ENCODE data around the genes NDE1 and NOMO3.

DNA sequence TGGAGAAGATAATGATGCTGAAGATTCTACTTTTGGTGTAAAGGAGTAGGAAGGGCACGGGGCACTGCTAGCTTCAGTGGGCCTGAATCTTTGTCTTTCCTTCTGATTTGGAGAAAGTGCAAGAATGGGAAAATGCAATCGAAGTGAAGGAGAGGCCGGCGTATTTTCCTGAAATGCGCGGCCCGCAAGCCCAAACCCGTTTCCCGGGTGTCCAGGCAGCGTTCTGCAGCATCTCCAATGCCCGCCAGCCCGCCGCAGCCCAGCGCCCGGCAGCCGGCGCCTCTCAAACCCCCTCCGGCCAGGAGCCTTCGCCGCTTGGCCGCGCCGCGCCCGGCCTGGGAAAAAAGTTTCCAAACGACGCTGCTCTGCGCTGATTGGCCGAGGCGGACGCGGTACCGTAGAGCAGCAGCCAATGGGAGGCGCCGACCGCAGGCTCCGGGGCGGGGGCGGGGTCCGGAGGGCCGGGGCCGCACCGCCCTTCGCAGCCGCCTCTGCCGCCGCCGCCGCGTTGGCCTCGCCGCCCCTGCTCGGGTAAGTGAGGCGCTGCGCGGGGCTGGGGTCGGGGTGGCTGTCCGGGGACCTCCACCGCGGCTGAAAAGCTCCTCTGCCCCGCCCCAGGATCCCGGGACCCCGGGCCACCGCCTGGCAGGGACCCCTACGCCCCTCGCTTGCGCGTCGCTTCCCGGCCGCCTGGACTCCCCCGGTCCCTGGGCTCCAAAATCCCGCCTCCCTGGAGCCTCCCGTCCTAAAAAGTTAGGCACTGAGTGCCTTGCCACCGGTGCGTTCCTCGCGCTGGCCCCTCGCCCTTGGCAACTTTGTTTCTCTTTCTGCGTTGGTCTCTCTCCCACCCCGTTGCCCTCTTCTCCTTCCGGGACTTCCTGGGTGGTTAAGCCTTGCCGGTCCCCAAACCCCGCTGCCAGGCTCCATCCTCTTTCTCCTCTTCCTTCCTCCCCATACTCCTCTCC is at the start of gene NDE1:
Gene NDE1, plus strand, starts transcription at position 482 of the 965 bp plus-strand sequence.
- PRO-cap: bidirectional peak, plus-strand start at position 538 of the sequence, minus-strand start at position 296 of the sequence; unidirectional peak, minus-strand start at position 709 of the sequence; unidirectional peak, minus-strand start at position 808 of the sequence

DNA sequence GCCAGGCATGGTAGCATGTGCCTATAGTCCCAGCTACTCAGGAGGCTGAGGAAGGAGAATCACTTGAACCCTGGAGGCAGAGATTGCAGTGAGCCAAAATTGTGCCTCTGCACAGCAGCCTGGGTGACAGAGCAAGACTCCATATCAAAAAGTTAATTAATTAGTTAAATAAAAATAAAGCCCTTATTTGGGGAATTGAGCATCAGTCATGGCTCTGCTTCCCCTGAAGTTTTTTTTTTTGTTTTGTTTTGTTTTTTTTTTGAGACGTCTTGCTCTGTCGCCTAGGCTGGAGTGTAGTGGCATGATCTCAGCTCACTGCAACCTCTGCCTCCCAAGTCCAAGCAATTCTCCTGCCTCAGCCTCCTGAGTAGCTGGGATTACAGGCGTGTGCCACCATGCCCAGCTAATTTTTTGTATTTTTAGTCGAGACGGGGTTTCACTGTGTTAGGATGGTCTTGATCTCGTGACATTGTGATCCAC is 47.6 kb downstream of the NDE1 start:
- PRO-cap: no peak

GRCh38 chr16:15747526-15747925 is 97.5 kb downstream of the NDE1 start:
- PRO-cap: no peak

GRCh38 chr16:15775966-15776671 is 80.7 kb downstream of the MYH11 start:
- PRO-cap: no peak

DNA sequence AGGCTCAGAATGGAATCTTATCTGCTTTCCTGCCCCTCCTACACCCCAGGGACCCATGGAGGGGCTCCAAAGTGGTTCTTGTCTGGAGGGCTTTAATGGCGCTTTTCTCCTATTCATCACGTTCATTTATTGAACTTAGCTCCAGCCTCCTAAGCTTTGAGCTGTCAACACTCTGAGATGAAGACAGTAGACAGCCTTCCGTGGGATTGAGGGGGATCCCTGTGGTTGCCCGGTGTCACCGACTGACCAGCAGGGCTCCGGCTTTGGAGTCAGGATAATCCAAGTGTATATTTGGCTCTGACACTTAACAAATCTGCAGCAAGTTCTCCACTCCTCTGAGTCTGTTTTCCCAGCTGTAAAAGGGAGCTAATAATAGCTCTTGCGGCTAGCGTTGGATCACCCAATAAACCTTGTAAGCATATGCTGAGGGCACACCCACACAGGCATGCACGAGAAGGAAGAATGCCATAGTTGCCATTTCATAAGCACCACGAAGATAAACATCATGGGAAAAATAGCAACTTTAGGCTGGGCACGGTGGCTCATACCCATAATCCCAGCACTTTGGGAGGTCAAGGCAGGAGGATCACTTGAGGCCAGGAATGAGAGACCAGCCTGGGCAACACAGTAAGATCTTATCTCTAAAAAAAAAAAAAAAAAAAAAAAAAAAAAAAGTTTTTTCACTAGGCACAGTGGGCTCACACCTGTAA is 44.8 kb downstream of the MYH11 start:
- PRO-cap: no peak

DNA sequence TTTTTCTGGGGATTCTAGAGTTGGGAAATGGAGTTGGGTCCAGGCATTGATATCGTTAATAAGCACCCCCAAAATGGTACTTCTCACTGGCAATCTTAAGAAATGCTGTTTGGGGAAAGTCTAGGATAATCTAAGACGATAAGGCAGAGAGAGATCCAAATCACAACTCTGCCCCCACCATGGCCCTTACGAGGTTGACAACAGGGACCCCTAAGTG is 282 bp downstream of the MYH11 start:
- PRO-cap: no peak

DNA sequence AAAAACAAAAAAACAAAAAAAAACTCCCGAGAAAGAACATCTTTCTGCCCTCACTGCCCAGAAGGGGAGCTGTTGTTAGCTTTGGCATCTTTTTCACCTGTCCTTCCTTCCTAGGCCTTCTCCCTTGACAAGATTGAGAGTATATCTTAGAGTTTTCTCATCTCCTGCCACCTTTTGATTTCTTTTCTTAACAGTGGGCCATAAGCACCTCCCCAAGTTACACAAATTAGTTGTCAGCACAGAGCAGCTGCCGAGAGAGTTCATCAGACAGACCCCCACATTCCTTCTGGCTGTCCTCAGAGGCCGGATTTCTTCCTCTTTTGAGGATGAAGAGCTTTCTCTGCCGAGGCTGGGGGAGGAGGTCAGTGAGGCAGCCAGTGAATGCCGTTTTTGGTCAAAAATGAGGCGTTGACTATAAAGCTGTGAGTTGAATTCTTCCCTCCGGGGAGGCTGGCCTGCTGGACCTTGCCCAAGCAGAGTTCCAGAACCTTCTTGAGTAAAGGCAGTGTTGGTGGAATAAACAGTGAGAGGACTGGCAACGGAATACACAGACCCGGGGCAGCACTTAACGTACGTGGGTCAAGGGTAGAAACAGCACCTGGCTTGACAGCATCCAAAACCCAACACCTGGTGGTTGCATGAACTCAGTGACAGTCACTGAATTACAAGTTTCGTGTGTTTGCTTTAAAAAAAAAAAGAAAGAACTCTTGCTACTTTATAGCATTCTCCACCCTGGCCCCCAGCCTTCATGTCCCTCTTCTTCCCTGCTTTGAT is 126.9 kb downstream of the ABCC6 start:
- PRO-cap: no peak

DNA sequence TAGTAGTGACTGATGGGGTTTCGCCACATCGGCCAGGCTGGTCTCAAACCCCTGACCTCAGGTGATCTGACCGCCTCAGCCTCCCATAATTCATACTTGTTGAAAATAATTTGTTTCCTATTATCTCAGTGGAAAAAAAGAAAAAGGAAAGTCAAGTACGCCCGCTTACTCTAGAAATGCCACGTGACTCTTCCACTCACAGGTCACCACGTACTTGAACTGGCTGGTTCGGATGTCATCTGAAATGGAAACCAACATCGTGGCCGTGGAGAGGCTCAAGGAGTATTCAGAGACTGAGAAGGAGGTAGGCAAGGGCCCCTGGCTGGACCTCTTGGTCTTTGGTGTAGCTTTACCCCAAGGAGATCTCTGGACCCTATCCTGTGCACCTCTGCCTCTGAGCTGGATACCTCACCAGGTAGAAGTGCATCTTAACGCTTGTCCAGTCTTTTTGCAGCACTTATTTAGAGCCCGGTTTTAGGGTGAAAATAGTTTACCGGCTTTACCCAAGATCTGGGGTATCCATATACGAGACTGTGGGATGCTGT is 97.6 kb downstream of the ABCC6 start:
- PRO-cap: no peak

GRCh38 chr16:16232302-16232797 is at the start of gene NOMO3:
NOMO3 (plus strand) TSS chr16:16232528.
- PRO-cap: no peak

DNA sequence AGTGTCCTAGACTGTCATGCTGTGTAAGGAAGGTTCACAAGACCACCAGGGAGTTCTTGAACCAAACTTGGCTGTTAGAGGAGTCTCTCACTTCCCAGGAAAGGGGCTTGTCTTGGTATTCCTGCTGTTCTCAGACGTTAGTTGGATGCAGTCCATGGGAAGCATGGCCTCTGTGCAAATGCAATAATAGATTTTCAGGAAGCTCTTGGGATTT is 425.8 kb downstream of the NPIPA7 start:
- PRO-cap: no peak

GRCh38 chr16:17343026-17343513 is 127.7 kb downstream of the XYLT1 start:
- PRO-cap: no peak

DNA sequence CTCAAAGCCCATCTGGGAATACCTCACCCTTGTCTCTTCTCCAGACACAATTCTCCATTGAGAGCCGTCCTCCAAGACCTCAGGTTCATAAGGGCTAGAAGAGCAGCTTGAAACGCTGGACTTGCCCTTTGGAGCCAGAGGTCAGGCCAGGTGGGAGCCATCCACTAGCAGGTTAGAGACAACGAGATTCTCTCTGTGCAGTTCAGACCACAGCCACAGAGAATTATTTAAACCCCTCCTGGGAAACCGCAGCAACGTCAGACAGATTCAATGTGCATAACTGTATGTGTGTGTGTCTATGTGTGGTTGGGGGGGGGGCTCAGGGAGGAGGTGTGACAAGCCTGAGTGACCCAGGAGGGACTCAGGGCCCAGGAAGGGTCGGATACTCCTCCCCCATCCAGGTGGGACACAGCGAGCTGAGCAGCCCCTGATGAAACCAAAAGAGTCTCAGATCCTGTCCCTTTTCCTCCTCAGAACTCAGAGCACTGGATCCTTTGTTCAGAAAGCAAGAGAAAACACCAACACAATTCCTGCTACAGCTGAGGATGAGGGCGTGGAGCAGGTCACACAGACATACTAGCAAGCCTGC is 66.9 kb downstream of the XYLT1 start:
- PRO-cap: no peak

- PRO-cap: no peak
Measured at GRCh38 chr16:17416231-17417076, 54.3 kb downstream of the XYLT1 start.

GRCh38 chr16:17458113-17458860 is 12.5 kb downstream of the XYLT1 start:
- PRO-cap: no peak

DNA sequence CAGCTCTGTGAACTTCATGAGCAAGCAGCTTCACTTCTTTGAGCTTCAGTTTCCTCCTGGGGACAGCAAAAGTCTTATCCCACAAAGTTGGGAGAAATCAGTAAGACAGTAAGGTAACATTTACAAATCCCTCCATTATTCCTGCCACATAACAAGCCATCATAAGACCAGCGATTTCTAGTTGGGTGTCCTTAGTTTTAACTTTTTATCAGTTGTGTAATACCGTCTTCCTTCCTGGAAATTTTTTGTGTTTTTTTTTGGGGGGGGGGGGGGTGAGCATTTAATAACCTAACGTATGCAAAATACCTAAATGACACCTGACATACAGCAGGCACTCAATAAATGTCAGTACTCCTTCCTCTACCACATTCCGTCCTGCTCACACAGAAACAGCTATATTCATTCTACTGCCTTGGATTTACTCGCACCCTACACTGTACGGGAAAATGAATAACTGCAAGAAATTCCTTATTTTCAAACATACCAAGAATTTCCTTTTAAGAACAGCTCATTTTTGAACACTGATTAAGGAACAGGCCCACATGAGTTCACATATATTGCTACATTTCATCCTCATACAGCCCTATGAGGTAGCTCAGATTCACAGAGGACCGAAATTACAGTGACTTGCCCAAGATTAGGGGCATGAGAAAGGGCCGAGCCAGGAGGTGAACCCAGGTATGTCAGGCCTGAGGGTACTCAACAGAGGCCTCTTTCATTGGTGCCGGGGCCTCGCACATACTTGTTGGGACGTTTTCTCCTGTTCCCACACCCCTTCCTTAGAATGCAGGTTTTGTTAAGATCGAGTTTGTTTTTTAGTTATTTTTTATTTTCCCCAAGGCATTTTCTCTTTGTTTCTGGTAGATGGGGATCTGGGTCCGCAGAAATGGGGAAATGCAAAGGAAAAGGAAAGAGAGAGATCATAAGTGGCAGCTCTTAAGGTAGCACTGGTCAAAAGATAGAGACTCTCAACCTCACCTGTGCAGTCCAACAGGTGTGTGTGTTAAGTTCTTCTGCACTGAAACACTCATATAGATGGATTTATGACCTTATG is 5.1 kb downstream of the XYLT1 start:
- PRO-cap: no peak

DNA sequence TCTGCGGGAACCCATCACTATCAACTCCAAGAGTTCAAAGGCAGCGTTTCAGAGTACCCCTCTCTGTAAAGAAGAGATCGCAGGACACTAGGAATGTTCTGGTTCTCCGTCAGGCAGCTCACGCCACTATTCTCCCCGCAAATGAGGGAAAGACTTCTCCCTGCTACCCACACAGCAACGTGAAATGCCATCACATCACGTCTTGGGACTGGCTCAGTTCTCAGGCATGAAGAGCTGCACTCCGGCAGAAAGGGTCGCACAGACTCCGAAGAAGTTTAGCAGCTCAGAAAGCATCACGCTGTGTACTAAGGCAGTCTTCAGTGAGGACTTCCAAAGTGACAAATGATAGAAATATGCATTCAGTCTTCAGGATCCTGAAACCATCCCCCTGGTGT is 1.9 kb downstream of the XYLT1 start:
- PRO-cap: no peak

GRCh38 chr16:17591664-17592512 is 121.1 kb upstream of the XYLT1 start:
- PRO-cap: no peak

- PRO-cap: no peak
Measured at GRCh38 chr16:18523718-18524182, 38.1 kb downstream of the NOMO2 start.

DNA sequence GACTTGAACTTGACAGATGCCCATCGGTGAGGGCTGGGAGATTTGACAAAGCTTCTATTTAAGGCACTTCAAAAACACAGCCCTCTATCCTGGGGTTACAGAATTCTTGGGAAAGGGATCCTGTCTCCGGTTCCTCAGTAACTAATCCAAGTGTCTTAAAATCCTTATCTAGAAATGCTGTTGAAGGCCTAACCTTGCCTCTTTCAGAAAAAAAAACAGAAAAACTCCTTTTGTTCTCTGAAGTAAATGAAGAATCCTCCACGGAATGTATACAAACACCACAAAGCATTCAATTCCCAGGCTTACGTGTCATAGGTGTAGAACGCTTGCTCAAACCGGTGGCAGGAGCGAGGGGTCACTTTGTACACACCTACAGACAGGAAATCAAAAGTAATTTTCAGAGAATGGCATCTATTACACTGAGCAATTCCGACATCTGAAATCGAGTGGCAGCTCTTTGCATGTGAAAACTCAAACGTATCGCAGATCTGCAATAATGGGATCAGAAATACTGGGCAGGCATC is 37.7 kb downstream of the NOMO2 start:
- PRO-cap: no peak

DNA sequence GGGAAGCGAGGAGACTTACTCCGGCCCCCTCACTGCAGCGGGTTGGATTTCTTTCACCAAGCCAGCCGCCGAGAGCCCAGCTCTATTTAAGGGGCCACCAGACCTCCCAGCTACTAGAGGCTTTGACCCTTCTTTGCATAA is 9.4 kb upstream of the NOMO2 start:
- PRO-cap: no peak

All from H9 (cell line).